Pericardium (tissue), 1 donor: ENCODE data around the genes TPD52L1 and RNF146.

DNA sequence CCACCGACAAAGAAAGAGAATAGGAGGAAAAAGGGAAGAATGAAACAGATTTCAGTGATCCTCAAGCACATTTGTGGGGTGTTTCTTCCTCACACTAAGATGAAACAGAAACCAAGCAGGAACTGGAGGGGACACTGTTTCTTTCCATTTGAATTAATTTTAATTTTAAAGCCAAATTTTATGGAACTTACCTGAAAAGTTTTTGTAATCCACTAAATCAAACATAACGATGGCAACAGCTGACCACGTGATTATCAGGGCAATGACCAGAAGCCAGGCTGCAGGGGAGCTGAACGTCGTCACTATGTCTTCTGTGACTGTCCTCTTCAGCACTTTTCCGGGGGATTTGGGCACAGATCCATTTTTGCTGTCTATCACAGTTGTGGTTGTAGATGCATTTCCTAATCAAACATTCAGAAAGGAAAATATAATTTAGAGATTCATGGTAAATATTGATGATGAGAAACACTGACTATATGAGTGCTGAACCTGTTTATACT, 66.0 kb downstream of the TRDN start:
- RRBS, result no CpG with 5 or more reads among the region's 6 CpGs

DNA sequence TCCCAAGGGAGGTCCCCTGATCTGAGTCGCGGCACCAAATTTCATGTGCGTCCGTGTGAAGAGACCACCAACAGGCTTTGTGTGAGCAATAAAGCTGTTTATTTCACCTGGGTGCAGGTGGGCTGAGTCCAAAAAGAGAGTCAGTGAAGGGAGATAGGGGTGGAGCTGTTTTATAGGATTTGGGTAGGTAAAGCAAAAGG, 49.3 kb downstream of the TRDN start:
- RRBS, result no CpG with 5 or more reads among the region's 4 CpGs

GRCh38 chr6:125082629-125083413, 70.8 kb upstream of the TPD52L1 start:
- RRBS, result no CpG with 5 or more reads among the region's 6 CpGs

GRCh38 chr6:125099353-125100493, 53.9 kb upstream of the TPD52L1 start:
- RRBS, result under 1% methylated on average over 5 of the region's 55 CpGs

DNA sequence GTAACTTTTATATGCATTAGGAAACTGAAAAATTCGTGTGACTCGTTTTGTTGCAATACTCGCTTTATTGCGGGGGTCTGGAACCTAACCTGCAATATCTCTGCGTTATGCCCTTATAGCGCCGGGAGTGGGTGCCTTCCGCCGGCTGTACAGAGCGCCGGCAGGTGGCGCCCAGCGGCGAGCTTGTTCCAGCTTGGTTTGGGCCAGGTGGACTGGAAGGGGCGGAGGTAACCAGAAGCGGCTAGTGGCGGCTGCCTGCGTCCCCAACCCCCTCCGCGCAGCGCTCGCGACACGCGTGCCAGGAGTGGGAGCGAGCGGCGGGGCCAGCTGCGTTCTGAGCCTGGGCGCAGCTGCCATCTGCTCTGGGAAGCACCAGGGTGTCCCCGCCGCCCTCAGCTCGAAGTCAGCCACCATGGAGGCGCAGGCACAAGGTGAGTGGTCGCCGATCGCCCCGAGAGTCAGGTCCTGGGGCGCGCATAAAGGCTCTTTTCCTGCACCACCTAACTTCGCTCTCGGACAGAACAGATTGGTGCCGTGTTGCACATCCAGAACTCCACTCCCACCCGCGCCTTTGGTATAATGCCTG, at the start of gene TPD52L1:
TSS of gene TPD52L1 (plus strand) at position 234 of the 586 bp plus-strand sequence.
- RRBS, result no CpG with 5 or more reads among the region's 45 CpGs

DNA sequence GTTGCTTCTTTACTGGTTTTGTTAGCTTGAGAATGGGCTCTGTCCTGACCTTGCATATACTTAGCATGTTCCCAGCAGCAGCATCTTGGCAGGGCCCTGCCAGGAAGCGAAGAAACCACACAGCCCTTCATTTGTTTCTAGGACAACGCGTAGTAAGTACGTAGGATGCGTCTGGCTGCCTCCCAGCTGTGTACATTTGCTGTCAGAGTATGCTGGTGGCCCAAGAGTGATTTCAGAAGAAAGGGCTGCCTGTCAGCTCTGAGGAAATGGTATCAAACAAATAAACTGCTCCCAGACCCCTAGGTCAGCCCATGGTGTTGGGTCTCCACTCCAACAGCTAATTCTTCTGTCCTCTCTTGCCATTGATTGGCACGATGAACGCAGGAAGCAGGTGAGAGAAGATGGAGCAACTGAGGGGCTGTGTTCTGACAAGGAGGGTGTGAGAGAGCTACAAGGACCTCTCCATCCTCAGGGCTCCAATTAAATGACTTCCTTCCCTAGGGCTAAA, 55.9 kb upstream of the HDDC2 start:
- RRBS, result no CpG with 5 or more reads among the region's 7 CpGs

DNA sequence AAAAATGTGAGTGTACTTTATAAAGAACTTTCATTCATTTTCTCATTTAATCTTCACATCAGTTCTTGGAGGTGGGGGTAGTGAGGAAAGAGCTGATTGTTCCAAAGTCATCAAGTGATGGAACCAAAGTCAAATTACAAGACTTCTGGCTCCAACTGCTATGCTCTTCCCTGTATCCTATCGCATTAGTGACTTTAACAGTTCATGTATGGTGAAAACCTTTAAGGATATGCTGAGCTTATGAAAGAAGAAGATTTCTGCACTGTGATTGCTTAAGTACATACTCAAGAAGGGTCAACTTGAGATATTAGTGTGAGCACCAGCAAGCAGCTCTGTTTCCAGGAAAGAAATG, 149.2 kb upstream of the HEY2 start:
- RRBS, result no CpG with 5 or more reads among the region's 1 CpG

GRCh38 chr6:125639624-125640160, 109.7 kb upstream of the HEY2 start:
- RRBS, result no CpG with 5 or more reads among the region's 4 CpGs

DNA sequence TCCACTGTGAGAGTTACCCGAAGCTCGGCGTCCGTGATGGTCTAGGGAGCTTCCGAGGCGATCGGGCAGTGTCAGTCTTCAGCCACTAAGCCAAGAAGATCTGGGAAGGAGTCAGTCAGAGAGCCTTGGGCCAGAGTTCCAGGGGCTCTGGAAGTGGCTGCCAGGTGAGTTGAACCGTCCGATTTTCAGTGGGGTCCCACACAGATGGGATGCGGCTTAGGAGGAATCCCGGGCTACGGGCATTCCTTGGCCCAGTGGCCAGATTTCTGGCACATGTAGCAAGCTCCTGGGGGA, 44.4 kb upstream of the HEY2 start:
- RRBS, result no CpG with 5 or more reads among the region's 12 CpGs

- RRBS, result no CpG with 5 or more reads among the region's 2 CpGs
Observed at GRCh38 chr6:125793202-125793756, 2.5 kb downstream of the NCOA7 start.

- RRBS, result no CpG with 5 or more reads among the region's 4 CpGs
Observed at GRCh38 chr6:125906885-125907199, 49.7 kb upstream of the HINT3 start.

DNA sequence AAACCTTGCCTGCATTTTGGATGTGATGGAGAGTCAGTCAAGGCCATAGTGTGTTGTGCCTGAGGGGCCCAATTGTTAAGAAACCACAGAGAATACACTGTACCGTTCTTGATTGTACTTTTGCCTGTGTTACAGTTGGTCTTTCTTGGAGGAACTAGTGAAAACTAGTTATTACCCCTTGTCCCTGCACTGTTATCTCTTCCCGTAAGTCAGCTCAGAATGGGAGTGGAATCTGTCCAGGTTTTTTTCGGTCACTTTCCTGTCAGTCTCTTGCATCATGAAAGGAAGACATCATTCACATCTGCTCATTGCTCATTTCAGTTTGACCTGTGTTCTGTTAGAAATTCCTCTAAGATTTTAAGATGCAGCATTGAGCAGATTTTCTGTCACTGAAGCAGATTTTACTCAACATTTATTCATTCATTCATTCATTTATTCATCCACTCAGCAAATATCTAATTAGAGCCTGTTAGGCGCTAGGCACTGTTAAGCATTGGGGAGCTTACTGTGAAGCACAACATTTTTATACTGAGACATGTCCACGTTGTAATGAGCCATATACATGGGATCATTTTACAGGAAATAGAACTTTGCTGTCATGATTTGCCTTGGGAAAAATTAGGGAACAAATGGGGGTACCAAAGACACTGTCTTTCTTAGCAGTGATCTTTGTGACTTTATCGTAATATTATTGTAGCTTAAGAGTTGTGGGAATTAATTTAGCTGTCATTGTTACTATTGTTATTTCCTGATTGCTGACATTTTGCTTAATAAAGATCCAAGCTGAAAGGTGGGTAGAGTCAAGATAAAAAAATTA, 33.1 kb upstream of the HINT3 start:
- RRBS, result no CpG with 5 or more reads among the region's 6 CpGs

- RRBS, result no CpG with 5 or more reads among the region's 8 CpGs
Observed at GRCh38 chr6:126054203-126055131, 68.1 kb downstream of the TRMT11 start.

DNA sequence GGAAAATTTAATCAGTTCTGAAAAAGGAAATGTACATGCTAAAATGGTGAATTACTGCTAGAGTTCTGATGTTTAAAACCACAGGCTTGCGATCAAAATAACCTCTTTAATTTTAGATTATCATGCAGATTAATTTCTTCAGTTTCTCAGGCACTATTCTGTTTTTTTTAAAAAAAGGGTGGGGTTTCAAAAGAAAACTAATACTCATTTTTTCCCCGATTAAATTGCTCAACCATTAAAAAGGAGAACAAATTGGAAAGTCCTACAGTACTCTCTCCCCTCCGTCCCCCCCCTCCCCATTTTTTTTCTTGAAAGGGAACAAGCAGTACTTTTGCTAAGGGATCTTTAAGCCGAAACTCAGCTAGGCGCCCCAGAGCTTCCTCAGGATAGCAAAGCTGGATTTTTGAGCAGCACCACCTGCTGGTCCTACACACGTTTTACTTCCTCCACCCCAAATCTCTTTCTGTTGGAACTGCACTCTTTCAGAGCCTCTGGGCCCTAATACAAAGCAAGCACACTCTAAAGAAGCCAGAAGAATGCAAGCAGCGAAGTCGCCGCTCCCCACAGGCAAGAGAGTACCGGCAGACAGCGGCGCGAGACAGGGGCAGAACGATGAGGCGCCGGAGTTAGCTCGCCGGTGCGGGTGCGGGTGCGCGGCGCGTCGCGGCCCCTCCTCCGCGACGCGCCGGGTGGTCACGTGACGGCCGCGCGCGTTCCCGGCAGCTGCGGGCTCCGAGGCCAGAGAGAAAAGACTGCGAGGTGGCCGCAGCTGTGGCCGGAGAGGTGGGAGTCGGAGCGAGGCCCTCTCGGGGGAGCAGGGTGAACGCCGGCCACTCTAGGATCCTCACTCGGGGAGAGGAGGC, at the start of gene RNF146:
TSS of gene RNF146 (plus strand) at position 722 of the 863 bp plus-strand sequence.
- RRBS, result 1% methylated on average over 33 of the region's 49 CpGs

- RRBS, result no CpG with 5 or more reads among the region's 1 CpG
Observed at GRCh38 chr6:128044378-128044992, 143.6 kb upstream of the THEMIS start.

GRCh38 chr6:128371200-128371783, 149.1 kb downstream of the PTPRK start:
- RRBS, result no CpG with 5 or more reads among the region's 3 CpGs

- RRBS, result no CpG with 5 or more reads among the region's 4 CpGs
Observed at GRCh38 chr6:128526618-128526943, 6.2 kb upstream of the PTPRK start.

DNA sequence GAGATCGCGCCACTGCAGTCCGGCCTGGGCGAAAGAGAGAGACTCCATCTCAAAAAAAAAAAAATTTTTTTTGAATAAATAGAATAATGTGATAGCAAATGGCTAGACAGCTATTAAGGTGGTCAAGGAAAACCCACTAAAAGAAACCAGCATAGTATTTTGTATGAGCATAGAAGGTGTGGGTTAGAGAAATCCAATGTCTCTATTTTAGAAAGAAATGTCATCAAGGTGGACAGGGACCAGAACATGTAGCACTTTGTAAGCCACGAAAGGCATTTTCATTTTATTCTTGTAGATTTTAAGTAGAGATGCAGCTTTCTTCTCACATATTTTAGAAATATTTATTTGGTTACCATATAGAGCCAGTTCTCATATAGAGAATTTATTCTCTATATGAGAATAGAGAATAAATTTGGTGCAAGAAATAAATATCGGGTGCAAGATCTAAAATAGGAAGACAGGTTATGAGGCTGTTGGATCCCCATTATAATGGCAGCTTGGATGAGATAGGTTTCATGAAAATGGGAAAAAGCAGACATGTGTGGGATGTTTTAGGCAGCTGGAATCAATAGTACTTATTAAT, 130.5 kb downstream of the LAMA2 start:
- RRBS, result no CpG with 5 or more reads among the region's 6 CpGs

- RRBS, result no CpG with 5 or more reads among the region's 5 CpGs
Observed at GRCh38 chr6:129124302-129125189, 241.6 kb downstream of the LAMA2 start.

- RRBS, result no CpG with 5 or more reads among the region's 3 CpGs
Observed at GRCh38 chr6:129131003-129131781, 248.3 kb downstream of the LAMA2 start.